HCT116 (cell line): Measurements from ENCODE around the gene MRPL23.

DNA sequence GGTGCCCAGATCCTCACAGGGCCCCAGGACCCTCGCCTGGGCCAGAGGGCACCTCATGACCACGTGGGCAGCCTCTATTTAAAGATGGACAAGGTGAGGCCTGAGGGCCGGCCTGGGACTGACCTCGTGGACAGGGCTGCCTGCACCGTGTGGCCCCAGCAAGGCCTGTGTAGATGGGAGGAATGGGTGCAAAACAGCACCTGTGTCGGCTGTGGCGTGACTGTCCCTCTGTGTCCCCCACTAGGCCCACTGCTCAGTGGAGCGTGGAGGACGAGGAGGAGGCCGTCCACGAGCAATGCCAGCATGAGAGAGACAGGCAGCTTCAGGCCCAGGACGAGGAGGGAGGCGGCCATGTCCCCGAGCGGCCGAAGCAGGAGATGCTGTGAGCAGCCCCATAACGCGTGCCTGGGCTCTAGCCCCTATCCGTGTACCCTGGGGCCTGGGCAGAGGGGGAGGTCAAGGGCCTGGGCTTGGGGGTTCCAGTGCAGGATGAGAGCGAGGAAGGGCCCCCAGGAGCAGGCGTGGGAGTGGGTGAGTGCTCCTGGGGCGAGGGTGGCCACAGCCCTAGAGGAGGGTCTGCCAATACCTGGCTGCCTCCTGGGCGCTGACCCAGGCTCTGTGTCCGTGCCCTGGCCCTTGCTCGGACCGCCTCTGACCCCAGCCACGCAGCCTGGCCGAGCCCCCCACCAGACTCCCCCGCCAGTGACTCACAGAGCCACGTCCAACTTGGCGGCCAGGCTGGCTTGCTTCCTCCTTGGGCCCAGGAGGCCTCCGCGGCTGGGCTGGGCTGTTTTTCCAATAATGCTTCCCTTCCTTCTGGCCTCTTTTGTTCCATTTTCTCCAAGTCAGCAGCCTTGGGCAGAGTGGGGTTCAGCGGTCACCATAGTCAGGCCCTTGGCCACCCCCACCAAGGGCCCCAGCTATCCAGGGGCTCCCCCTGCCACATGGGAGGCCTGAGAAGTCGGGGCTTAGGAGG, 11.6 kb downstream of the PRR33 start:
- RRBS: no CpG with 5 or more reads among the region's 35 CpGs

DNA sequence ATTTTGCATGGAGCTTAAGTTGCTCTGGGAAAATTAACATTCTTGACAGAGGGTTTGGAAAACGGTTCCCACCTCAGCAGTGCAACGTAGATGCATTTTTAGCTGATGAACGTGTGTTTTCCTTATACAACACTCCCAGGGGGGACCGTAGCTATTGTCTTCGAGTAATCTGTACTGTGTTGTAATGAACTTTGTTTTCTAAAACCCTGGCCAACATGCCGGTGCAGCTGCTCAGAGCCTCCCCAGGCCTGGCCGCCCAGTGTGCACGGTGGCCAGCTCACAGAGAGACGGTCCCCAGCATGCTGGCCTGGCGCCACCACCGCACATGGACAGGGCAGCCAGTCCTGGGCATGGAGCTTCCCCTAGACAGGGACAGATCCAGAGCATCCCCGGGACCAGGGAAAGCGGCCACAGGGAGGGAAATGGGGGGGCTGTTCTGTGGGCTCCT, 2.1 kb downstream of the TNNT3 start:
- RRBS: 70% methylated on average over 2 of the region's 13 CpGs

DNA sequence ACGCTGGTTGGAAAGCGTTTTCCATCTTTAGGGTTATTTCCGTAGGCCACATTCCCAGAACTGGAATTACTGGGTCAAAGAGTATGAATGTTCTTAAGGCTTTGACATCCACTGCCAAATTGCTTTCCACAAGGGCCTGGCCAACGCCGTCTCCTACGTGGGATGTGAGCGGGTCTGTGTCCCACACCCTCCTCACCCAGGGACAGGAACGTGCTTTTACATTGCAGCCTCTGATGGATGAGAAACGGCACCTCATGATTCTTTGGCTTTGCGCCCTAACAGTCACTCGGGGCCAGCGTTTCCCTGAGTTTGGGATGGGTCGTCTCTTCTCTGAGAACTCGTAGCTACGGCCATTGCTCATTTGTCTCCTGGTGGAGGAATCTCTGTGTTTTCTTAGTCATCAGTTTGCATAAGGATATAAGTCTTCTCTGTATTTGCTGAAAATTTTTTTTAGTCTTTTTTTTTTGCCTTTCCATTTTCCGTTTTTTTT, 11.8 kb downstream of the TNNT3 start:
- RRBS: no CpG with 5 or more reads among the region's 16 CpGs

DNA sequence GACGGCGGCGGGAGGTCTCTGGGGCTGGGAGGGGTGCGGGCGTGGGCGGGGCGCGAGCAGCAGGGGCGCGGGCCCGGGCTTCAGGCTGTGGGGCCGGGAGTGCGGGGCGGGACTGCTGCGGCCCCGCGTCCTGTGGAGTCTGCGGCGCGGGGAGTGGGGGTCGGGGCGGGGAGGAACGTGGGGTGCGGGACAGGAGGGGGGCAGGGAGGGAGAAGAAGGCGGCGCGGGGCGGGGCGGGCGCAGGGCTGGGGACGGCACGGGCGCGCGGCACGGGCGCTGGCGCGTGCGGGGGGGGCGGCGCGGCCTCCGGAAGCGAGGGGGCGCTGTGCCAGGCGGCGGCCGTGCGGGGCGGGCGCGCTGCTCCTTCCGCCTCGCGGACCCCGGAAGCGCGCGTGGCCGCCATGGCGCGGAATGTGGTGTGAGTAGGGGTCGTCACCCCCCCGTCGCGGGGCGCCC, at the start of gene MRPL23:
TSS of gene MRPL23 (plus strand) at position 371 of the 456 bp plus-strand sequence.
- RRBS: 1% methylated on average over 13 of the region's 68 CpGs

DNA sequence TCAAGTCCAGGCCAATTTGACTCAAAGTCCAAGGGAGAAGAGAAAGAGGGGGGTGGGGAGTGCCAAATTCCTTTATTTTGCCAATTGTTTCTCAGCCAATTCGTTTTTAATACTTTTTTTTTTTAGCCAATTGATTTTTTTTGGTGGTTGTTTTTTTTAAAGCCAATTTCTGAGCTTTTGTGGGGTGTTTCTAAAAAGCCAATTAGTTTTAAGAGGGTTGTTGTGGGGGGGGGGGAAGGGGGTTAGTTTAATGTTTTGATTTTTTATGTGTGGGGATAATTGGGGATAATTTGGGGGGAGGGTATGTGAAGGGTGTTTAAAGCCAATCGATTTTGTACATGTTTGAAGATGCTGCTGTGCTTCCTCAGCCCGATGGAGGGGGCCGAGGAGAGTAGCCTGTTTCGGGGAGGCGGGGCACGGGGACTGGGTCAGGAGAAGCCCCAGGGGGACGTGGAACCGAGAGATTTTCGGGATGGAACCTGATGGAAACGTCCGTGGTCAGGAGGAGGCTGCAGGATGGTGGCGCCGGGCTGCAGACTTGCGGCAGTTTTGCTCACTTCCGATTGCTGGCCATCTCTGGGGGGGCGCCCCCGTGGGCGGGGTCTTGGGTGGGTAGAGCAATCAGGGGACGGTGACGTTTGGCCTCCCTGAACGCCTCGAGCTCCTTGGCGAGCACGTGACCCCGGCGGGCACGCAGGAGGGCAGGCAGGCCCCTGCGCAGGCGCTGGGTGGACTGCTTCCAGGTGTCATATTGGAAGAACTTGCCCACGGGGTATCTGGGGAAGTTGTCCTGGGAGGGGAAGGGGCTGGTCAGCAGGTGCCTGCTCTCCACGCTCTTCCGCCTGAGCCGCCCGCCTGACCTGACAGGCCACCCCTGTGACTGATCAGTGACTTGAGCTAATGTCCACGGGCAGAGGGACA, 6.5 kb downstream of the IGF2 start:
- RRBS: no CpG with 5 or more reads among the region's 36 CpGs

DNA sequence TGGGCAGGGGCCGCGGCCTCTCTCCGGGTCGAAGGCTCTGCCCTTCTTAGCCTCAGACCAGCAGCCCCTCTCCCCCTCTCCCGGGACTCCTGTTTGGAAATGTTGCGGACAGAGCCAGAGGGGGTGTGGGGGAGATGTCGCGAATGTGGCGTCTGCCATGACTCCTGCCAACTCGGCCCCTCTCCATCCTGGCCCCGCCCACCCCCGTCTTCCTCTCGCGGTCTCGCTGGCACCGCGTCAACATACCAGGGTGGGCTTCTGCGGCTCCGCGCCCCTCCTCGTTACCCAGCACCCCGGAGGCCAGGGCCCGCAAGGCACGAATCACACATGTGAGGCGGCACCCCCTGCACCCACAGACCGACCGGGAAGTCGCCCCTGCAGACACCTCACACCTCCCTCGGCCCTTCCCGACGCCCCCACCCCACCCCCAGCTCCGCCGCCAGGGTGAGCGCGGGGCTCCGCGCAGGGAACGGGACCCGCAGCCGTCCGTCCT, 1.6 kb downstream of the IGF2 start:
- RRBS: 4% methylated on average over 11 of the region's 41 CpGs

DNA sequence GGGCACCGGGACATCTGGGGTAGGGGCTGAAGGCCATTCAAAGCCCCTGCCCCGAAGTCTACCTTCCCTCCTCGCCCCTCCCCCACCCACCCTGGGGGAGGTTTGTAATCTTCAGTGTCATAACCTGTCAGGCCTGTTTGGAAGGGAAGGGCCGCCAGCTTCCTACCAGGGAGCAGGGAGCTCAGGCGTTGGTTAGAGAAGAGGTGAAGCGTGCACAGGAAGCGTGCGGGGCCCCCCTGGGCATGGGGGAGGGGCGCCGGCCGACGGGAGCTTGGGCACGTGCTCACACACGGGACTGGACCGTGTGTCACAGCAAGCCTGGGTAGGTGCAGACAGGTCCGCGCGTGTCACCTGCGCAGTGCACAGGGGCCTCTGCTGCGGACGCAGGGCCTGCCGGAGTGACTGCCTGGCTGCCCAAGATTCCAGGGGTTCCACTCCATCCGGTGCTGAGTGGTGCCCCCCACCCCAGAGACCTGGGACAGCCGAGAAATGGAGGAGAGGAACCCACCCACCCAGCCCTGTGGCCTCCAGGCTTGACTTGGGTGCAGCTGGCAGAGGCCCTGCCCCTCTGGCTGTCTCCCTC, 30.9 kb upstream of the TH start:
- RRBS: 45% methylated on average over 1 of the region's 24 CpGs

GRCh38 chr11:2273707-2274183, 3.4 kb upstream of the ASCL2 start:
- RRBS: no CpG with 5 or more reads among the region's 12 CpGs

GRCh38 chr11:2302823-2303461, 1.1 kb downstream of the TSPAN32 start:
- RRBS: no CpG with 5 or more reads among the region's 18 CpGs

- RRBS: no CpG with 5 or more reads among the region's 3 CpGs
Observed at GRCh38 chr11:2325719-2326180, 23.9 kb downstream of the TSPAN32 start.

- RRBS: 93% methylated on average over 1 of the region's 13 CpGs
Observed at GRCh38 chr11:2369645-2370343, 7.3 kb upstream of the CD81 start.

DNA sequence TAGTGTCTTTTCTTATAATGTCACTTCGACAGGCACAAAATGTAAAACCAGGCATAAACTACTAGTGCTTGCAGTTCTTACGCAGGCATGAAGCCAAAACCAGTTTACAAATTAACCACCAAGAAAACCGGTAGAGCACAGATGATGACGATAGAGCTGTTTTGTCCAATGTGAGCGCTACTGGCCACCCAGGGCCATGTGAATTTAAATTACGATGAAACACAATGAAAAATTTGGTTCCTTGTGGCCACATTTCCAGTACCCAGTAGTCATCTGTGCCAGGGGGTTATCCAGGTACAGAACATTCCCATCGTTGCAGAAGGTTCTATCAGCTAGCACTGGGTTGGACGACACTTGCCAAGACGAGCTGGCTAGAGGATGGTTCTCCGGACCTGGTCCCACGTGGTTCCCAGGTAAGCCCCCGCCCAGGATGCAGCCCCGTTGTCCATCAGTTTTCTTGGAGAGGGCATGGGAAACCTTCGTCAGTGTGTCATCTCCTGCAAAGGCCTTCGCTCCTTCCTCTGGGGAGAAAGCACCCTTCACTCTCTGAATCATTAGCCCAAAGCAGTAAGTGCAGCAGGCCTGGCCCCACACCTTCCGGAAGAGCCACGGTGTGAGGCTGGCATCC, 1.1 kb upstream of the CD81 start:
- RRBS: no CpG with 5 or more reads among the region's 17 CpGs

- RRBS: 10% methylated on average over 5 of the region's 25 CpGs
Observed at GRCh38 chr11:2384344-2385066, 7.4 kb downstream of the CD81 start.

DNA sequence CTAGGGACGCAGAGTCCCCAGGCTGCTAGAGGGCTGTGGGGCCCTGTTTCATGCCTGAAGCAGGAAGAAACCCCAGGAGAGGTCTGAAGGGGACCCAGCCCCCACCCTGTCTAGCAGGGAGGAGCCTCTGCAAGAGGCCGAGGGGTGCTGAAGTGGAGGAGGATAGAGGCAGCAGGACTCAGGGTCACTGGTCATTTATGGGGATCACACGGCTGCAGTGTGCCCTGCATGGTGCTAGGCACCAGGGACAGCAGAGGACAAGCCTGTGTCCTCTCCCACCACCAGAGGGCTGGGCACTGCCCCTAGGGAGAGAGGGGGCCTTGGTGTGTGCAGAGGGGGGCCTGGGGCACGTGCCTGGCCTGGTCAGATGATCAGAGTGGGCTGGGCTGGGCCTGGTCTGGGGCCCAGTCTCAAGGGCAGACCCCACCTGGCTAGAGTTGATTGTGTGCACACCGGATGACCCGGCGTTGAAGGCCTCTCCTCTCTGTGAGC, 11.4 kb upstream of the TSSC4 start:
- RRBS: no CpG with 5 or more reads among the region's 7 CpGs

GRCh38 chr11:2400884-2401123, 254 bp downstream of the TSSC4 start:
- RRBS: 2% methylated on average over 13 of the region's 17 CpGs

DNA sequence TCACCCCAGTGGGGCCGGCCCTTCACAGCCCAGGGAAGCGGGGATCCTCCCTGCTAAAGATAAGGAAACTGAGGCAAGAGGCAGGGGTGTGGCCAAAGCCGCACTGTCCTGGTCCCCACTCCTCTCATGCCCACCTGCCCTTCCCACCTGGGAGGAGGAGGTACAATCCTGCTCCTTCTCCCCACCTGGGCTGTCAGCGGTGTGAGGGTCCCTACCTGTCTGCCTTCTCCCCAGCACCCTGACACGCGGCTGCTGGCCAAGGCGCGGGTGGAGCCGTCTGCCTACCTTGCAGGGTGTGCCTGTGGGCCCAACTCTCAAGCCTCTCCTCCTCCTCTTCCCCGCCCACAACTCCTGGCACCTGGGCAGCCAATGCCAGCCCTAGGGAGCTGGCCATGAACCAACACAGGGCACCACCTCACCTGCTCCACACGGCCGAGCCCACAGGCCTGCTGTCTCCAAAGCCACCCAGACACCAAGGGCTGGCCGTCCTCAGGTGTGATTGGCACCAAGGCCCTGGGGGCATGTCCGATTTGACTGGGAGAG, 17.1 kb downstream of the TRPM5 start:
- RRBS: no CpG with 5 or more reads among the region's 14 CpGs

GRCh38 chr11:2693767-2694958, 191.4 kb downstream of the CDKN1C start:
- RRBS: 93% methylated on average over 4 of the region's 17 CpGs

DNA sequence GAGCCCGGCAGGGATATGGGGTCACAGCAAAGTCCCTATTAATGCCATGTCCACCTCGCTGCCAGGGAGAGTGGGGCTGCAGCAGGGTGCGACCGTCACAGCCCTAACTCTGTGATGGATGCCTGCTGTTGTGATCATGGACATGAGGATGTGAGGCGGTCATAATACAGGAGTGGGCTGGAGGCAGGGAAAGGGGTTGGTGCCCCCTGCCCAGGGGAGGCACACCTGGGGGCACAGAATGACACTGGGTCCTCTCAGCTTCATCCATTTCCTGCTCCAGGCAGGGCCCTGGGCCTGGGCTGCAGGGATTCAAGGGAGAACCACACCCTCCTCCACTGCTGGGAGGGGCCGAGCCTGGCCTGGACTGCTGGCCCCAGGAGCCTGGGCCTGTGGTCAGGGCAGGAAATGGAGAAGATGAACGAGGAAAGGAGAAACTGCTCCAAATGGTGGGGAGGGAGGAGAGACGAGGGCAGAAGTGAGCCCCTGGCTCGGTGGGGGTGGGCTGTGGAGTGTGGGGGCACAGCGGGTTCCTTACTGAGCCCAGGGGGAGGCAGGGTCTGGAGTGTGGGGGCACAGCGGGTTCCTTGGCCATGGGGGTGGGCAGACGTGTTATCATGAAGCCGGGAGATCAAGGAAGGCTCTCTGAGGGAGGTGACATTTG, 147.7 kb downstream of the CDKN1C start:
- RRBS: 51% methylated on average over 1 of the region's 13 CpGs

GRCh38 chr11:2927967-2928743, 1.1 kb downstream of the PHLDA2 start:
- RRBS: 2% methylated on average over 3 of the region's 34 CpGs

GRCh38 chr11:2929461-2930029, 325 bp upstream of the PHLDA2 start:
- RRBS: 2% methylated on average over 42 of the region's 65 CpGs